Colonic mucosa (tissue), 1 donor: ENCODE measurements around a stretch of chr1.

GRCh38 chr1:224505855-224506119 lies 71.2 kb upstream of the WDR26 start:
- PRO-cap, result no peak

DNA sequence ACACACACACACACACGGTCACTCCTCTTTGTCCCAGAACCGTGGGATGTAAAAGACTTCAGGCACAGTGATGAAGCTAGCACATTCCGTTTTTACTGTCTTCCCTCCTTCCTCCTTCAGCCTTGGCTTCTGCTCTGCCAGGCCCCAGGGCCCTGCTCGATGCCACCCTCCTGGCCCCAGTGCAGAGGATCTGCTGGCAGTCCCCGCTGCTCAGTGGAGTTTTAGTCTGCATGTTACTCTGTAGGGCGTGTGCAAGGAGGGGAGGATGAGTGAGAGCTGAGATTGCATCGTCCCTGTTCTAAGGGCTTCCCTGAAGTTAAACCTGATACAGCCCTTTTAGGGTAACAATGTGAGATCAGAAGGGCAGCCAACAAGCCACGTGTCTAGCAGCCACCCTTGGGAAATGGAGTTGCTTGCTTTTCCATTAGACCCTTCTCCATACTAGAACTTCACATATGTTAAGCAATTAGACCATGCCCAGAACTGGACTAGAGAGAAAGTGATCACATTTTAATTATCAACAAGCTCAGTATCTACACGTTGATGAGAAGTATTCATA lies 71.8 kb upstream of the WDR26 start:
- PRO-cap, result no peak

- PRO-cap, result no peak
Observed at GRCh38 chr1:225450435-225451037, 22.7 kb upstream of the LBR start.

DNA sequence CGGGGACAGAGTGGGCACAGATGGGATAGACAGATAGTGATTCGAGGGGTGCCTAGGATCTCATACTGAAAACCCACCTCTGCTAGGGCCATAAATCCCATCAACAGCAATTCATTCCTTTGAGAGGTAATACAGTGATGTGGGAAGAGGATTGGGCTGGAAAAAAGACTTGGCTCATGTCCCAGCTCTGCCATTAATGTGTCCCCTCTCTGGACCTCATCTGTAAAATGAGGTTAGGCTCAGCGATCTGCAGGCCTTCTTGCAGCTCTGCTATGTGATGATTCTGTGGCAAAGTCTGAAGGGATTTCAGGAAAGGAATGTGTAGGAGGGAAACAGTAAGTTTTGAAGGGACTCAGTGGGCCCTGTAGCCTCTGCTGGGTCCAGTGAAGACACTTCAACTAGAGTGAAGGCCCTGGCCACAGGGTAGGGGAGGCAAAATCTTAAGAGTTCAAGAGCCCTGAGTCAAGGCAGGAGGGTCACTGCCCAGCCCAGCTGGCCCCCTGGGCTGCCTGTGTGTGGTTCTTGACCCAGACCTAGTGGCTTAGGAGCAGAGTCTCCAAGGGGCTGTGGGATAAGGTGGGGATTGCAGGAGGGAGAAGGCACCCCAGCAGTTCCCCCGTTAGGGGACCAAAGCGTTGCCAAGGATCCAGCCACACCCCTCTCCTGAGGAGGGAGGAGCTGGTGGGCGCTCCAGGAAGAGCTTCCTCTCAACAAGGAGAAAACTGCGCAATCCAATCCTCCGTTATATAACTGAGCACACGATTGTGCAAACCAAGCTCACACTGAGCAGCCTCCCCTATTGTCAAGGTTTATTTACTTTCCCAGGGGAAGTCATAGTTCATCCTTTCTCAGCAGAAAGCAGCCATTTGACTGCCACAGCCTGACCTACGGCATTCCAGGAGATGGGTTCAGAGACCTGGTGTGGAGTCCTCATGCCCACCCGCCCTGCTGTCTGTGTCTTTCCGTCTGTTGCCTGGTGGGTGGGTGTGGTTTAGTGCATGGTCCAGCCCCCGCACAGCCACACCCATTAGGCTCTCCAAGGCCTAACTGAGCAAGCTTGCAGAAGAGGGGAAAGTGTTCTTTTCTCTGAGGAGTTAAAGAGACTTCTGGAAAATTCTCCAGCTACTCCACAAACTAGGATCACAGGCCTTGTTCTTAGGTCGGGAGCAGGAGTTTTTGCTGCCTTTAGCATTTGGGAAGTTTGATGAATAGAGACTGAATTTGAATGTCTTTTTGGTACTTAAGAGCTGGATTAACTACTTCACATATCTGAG lies 3.3 kb downstream of the EPHX1 start:
- PRO-cap, result bidirectional peak, plus-strand start at position 861 of the sequence, minus-strand start at position 748 of the sequence; unidirectional peak, minus-strand start at position 975 of the sequence

- PRO-cap, result no peak
Observed at GRCh38 chr1:225817127-225818190, 7.5 kb downstream of the EPHX1 start.

DNA sequence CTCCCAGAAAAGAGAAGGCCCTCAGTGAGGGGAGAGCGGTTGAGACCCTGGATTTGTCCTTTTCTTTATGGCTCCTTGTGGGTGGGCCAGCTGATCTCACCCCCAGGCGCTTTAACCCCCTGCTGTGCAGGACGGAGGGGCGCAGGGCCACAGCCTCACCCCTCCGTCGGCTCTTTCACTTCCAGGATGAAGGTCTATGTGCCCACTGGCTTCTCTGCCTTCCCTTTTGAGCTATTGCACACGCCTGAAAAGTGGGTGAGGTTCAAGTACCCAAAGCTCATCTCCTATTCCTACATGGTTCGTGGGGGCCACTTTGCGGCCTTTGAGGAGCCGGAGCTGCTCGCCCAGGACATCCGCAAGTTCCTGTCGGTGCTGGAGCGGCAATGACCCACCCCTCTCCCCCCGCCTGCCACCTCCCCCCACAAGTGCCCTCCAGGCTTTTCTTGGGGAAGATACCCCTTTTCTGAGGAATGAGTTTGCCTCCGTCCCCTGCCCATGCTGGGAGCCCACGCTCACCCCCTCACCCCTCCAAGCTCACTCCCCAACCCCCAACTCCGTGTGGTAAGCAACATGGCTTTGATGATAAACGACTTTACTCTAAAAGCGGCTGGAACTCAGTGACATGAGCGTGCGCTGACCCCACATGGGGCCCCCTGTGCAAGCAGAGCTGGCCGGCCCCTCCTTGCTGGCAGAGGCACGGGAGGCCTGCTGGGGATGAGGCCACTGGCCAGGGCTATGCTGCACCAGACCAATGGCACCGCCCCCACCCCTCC lies 35.2 kb downstream of the EPHX1 start:
- PRO-cap, result no peak

DNA sequence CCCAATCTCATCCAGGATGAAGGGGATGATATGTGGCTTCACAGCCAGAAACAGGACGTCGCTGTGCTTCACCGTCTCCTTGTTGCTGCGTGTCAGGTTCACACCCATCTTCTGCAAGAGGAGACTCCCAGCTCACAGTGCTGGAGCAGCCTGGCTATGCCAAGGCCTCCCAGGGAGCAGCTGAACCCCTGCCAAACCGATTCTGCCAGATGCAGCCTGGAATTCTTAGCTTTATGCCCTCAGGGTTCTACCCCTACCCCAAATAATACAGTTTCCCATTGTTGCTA lies 1.8 kb downstream of the PYCR2 start:
- PRO-cap, result no peak

- PRO-cap, result no peak
Observed at GRCh38 chr1:226082876-226083291, 20.4 kb downstream of the H3-3A start.

DNA sequence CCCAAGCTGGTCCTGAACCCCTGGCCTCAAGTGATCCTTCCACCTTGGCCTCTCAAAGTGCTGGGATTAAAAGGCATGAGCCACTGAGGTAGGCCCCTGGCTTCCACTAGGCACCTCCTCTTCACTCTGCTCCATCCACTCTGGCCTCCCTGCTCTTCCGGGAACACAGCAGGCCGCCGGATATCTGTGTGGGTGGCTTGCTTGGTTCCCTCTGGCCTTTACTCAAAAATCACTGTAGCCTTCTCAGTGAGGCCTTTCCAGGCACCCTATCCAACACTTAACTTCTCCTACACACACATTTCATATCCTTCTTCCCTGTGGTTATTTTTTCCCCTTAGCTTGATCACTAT lies 46.5 kb downstream of the H3-3A start:
- PRO-cap, result bidirectional peak, plus-strand start at position 162 of the sequence, minus-strand start at position 128 of the sequence

- PRO-cap, result bidirectional peak, plus-strand start at chr1:226109998, minus-strand start at chr1:226110207; bidirectional peak, plus-strand start at chr1:226110451, minus-strand start at chr1:226110300
Observed at GRCh38 chr1:226110069-226110346, 47.5 kb downstream of the H3-3A start.

- PRO-cap, result bidirectional peak, plus-strand start at chr1:226122067, minus-strand start at chr1:226122195
Observed at GRCh38 chr1:226122033-226122224, 59.4 kb downstream of the H3-3A start.

- PRO-cap, result no peak
Observed at GRCh38 chr1:226185529-226185993, 980 bp downstream of the ACBD3 start.

- PRO-cap, result no peak
Observed at GRCh38 chr1:226209198-226210045, 14.0 kb upstream of the MIXL1 start.

DNA sequence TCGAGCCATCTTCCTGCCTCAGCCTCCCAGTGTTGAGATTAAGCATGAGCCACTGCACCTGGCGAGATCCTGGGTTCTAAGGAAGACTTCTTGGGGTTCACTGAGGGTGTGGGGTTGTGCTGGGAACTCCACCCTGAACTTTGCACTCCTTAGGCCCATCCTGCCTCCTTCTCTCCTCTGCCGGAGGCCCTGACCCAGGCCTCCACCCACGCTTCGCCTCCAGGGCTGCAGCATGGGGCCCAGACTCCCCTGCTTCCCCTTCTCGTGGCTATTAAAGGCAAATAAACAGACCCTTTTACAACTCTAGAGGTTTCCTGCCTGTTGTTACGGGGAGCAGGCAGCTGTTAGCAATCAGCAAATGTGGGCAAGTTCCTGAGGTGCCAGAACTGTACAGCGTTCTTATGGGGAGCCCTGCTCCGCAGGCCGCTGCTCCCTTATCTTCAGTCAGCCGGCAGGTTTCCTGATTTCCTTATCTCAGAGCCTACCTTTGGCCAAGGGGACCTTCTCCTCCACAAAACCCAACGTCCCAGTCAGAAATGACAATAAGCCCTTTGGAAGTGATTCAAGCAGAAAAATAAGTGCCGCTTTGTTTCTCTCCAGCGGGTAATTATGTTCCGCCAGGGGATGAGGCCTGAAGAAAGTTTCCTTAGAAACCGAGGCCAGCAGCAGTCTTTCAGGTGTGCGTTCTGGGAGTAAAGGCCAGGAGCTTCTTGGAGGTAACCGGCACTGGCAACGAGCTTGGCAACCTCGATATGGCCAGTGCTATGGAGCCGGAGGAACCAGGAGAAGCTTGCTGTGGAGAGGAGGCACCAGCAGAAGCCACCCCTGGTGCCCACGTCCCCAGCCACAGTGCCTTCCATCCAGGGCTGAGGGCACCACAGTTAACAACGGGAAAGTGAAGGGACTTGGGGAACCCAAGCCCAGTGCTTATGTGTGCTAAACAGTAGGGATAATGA lies 41.2 kb upstream of the LIN9 start:
- PRO-cap, result no peak

GRCh38 chr1:226402189-226402590 lies 5.7 kb downstream of the PARP1 start:
- PRO-cap, result no peak

DNA sequence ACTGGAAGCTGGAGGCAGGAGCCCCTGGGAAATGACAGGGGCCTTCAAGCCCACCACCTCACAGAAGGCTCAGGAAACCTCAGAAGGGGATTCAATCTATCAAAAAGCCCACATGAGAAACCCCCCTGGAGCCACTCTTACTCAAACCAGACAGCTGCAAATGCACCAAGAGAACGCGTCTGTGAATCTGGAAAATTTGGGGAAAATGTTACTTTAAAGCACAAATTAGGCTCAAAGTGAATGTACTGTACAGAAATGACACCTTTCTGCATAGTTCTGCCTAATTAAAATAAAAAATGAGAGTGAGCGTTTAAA lies 912 bp downstream of the PARP1 start:
- PRO-cap, result no peak

DNA sequence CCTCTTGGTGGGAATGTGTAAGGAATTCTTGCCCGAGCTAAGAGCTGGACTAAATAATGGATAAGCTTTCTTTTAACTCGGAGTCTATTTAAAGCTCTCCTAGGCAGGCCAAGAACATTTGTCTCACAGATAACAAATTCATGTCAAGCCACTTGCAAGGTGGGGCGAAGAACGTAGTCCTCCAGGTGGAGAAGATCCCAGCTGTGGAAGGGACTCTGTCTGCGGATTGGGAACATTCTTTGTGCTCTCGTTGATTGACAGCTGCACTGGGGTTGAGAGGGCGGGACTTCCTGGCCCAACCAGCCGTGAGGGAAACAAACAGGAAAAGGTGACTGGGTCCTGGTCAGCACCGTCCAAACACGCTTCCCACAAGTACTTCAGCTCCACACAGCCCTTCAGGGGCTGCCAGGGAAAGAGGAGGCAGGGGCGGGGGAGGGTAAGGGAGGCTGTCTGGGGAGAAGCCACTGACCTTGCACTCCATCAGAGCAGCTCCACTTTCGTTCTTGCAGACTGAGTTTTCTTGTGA lies 21.8 kb upstream of the STUM start:
- PRO-cap, result no peak

DNA sequence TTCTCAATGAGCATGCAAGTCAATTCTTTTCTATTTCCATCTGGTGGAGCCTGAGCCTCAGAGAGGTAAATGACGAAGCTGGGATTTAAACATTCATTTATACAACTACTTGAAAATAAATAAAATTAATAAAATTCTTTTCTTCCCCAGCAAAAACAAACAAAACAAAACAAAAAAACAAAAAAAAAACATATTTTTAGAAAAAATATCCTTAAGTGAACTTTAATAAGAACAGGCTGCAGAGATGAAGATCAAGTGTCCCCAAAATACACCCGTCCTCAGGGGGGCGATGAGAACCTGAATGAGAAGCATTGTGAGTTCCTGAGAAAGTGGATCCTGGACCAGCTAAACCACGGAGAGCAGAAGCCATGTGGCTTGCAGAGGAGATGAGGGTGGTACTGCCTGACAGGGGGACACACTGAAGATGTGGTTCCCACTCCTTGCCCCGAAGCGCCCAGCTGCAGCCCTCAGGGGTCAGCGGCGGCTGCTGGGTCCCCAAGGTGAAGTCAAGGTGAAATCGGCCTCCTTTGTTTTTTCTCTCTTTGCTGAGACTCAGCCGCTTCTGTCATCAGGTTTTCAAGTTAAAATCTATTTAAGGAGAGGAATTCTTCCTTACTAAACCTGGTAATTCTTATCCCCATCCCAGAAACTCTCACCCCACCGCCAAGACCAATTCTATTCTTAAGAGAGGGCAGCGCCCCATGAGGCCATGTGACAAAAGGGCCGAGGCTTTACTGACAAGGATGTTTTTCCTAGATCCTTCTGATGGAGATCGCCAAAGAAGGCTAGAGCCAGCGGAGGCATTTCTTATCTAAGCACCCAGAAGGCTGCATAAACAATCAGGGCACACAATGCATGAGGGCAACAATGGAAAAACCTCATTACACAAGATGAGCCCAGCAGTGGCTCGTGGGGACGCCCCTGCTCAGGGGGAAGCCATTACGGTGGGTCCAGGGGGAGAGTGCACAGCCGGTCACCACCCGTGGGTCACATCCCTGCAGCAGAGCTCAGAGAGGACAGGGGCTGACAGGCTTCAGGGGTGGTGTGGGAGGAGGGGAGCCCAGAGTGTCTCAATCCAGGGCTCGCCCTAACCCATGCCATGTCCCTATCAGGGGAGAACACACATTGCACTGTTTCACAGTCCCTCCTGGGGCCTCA lies 89.0 kb downstream of the ITPKB start:
- PRO-cap, result no peak

DNA sequence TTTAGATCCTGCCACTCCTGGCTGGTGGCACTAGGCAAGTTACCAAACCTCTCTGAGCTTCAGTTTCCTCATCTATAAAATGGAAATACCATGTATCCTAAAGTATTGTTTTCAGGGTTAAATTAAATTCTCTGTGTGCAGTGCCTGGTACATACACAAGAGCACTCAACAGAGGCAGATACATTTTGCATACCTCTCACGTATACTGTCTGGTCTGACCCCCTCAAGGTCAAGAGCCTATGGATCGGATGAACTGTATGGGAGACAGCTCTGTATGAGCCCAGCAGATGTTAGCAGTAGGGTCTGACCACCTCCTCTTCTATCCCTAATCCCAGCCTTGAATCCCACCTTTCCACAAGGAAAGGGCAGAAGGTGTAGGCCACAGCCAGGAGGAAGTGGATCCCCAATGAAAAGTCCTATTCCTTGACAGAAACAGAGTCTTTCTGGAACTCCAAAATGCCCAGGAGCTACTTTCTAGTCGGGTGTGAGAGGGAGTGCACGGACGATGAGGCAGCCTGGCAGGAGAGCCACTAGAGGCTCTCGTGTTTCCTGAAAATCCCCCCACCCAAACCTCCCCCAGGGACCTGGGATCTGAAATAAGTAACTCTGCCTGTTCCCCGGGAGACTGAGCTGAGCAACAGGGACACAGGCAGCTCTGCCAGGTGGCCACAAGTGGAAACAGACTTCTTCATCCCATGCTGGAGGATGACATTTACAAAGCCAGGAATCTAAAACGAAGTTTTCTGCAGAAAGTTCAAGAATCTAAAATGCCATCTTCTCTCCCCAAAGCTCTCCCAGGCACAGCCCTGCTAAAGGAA lies 77.3 kb downstream of the ITPKB start:
- PRO-cap, result no peak

- PRO-cap, result no peak
Observed at GRCh38 chr1:226708256-226709429, 30.4 kb downstream of the ITPKB start.